ENCODE measurements around a stretch of chr1.

- PRO-cap, result no peak
- RRBS, result no CpG with 5 or more reads among the region's 4 CpGs
Measured at GRCh38 chr1:24648660-24649043, 5.5 kb downstream of the SRRM1 start.

DNA sequence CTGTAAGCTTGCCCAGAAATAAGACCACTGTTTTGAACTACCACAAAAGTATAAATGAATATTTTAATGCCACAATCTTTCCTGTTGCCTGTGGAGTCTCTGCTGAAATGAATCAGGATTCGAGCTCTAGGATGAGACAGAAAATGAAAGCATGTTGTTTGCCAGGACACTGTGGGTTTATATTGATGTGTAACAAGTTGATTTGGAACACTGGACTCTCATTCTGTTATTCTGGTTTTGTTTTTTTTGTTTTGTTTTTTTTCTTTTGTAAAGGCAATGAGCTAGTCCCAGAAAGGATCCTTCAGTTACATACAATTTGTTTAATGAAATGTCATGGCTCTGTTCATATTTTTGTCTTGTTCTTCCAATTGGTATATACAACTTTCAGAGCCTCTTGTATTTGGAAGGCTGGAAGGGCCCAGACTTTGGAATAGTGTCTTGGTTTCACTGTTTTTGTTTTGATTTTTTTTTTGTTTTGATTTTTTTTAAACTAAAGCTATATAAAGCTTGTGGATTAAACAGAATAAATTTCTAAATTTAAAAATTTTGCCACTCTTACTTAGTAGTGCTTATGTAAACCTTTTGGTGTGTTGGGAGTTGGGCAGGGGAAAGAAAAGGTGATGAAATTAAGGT is 29.7 kb downstream of the SRRM1 start:
- PRO-cap, result no peak
- RRBS, result no CpG with 5 or more reads among the region's 1 CpG

DNA sequence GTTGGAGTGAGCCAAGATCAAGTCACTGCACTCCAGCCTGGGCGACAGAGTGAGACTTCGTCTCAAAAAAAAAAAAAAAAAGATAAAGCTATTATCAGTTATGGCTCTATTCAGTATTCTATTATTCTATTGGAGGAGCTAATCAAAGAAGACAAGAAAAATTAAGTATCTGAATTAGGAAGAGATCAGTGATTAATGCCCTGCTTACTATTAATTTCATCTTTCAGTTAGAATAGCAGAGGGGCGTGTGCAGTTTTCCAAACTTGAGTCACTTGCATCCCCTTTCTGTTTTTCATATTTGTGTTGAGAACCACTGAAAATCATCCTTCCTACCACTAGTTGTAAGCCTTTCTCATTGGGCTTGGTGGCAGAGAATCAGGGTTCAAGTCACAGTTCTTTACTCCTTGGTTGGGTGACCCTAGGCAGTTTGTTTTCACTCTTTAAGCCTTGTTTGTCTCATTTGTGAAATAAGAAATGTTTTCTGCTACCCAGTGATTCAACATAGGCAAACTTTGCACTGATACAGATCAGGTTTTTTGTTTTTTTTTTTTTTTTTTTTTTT is 2.8 kb downstream of the CLIC4 start:
- PRO-cap, result no peak
- RRBS, result no CpG with 5 or more reads among the region's 3 CpGs

GRCh38 chr1:24754076-24754784 is 9.0 kb downstream of the CLIC4 start:
- PRO-cap, result no peak
- RRBS, result no CpG with 5 or more reads among the region's 6 CpGs

DNA sequence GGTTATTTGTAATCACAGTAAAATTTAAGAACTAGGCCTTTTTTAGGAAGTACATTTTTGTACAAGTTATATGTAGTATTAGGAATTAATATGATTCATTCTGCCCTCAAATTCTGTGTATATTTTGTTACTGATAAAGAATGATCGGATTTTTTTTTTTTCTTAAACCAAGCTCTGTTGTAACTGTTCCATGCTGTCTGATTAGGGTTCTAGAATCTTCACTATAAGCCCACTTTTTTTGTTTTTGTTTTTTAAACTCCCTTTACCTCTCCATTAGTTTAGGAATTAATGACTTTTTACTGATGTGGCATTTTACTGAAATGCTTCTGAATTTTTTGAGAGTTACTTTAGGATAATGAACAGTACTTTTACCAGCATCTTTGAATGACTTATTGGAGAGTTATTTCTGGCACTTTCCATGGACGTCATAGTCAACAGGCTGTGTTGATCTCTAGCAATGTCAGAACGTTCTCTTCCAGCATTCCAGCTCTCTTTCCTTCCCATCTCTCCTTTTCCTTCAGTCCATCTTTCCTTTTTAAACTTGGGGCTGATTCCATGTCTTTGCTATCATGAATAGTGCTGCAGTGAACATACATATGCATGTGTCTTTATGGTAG is 48.4 kb downstream of the CLIC4 start:
- PRO-cap, result no peak
- RRBS, result no CpG with 5 or more reads among the region's 3 CpGs

DNA sequence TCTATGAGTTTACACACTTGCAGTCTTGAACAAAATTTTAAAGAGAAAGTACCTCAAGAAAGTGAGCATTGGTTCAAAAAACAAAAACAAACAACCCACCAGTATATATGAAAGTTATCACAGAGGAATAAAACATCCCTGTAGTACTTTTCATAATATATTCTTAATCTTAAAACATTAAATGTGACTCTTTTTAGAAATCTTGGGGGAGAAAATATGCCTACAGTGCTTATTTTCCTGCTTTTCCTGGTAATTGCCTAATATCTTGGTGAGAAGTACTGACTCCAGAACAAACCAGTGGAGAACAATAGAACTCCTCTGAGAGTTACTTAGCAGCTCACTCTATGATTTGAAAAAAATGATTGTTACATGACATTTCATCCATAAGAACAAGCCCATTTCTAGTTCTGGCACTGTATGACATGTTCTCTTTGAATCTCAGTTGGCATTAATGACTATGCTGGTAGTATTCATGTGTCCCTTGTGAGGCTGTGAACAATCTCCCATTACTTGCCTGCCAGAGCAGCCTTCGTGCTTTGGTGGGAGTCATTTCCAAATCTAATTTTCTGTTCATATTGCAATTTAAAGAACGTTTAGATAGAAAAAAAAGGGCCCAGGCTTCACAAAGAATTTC is 57.9 kb downstream of the CLIC4 start:
- PRO-cap, result no peak
- RRBS, result no CpG with 5 or more reads among the region's 2 CpGs

DNA sequence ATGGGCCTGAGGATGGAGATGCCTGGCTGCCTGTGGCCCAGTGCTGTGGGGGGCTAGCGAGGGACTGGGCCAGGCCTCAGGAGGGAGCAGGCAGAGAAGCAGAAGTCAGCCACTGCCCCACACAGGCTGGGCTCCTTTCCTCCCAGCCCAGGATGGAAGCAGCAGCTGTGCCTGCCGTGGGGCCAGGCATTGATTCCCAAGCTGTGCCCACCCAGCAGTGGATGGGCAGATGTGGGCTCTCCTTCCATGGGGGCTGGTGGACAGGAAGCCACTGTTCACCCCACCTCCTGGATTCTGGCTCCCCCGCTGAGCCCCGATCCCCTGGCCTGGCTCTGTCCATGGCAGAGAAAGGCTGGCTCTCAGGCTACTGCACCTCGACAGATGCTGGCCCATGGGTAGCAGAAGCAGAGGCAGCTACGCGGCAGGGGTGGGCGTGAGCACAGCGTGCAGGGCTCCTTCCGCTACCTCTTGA is 24.6 kb downstream of the RUNX3 start:
- PRO-cap, result no peak
- RRBS, result no CpG with 5 or more reads among the region's 10 CpGs

DNA sequence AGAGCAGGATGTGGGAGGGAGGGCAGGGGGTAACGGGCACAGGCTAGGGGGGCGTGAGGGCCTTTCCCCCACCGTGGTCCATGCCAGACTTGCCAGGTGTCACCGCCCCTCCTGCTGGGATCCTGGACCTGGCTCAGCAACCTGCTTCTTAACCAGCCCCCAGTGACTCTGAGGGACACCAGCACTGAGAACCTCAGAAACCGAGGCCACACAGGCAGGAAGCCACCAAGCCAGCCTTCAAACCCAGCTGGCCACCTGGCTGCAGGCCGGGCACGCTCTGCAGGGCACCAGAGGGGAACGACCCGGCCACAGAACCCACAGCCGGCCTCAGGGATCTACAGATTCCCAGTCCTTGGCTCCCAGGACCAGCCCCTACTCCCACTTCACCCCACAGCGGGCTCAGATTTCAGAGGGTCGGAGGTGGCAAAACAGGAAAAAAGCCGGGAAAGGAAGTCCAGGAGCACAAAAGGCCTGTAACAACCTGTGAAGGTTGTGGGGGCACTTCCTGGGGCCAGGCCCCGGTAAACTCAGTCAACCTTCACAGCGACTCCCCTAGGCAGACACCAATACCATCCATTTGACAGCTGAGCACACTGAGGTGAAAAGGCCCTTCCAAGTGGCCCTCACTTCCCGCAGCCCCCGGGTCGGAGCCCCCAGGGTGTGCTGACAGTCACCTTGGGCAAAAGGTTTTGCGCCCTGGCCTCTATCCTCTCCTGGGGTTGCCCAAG is 14.2 kb downstream of the RUNX3 start:
- PRO-cap, result no peak
- RRBS, result 96% methylated on average over 5 of the region's 19 CpGs

- PRO-cap, result no peak
- RRBS, result no CpG with 5 or more reads among the region's 36 CpGs
Measured at GRCh38 chr1:24964627-24965600, 34.8 kb upstream of the RUNX3 start.

- PRO-cap, result bidirectional peak, plus-strand start at chr1:25247638, minus-strand start at chr1:25247454
- RRBS, result 2% methylated on average over 10 of the region's 44 CpGs
Measured at GRCh38 chr1:25247586-25248524, 601 bp upstream of the RSRP1 start.

GRCh38 chr1:25336618-25337489 is 1.3 kb upstream of the TMEM50A start:
- PRO-cap, result no peak
- RRBS, result no CpG with 5 or more reads among the region's 48 CpGs

DNA sequence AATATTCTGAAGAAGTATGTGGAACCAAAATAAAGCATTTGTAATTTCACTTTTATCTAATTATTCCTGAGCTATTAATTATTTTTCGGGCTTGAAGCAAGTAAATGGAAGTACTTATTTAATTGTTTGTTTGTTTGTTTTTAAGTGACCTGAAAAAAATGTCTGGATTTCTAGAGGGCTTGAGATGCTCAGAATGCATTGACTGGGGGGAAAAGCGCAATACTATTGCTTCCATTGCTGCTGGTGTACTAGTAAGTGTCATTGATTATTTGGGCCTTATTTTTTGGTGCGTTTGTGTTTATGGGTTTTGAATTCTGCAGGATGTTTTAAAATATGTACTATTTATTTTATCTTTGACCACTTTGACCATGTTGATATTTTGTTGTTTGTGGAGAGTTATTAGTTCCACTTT is 2.2 kb downstream of the TMEM50A start:
- PRO-cap, result no peak
- RRBS, result no CpG with 5 or more reads among the region's 3 CpGs

GRCh38 chr1:25361870-25362498 is 23.9 kb downstream of the TMEM50A start:
- PRO-cap, result no peak
- RRBS, result no CpG with 5 or more reads among the region's 4 CpGs

- PRO-cap, result no peak
- RRBS, result no CpG with 5 or more reads among the region's 10 CpGs
Measured at GRCh38 chr1:25398650-25398849, 22.1 kb downstream of the RHCE start.

DNA sequence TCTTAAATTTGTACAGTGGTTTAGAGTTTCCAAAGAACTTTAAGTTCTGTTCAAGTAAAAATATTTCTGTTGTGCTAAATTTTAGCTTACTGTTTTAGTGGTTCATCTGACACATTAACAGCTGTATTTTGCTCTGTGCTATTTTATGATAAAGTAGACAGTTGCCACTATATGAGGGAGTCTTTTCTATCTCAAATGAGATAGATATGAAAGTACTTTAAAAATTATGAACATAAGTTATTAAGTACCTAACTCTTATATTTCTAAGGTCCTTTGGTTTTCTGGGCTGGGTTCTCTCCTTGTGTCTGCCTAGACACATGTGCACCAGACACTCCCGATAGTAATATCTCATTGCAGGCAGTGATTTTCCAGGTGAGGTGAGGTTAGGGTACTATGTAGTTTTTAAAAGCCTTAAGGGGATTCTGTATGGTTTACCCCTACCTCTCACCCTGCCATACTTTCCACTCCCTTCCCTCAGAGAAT is 3.8 kb downstream of the MACO1 start:
- PRO-cap, result no peak
- RRBS, result no CpG with 5 or more reads among the region's 1 CpG

DNA sequence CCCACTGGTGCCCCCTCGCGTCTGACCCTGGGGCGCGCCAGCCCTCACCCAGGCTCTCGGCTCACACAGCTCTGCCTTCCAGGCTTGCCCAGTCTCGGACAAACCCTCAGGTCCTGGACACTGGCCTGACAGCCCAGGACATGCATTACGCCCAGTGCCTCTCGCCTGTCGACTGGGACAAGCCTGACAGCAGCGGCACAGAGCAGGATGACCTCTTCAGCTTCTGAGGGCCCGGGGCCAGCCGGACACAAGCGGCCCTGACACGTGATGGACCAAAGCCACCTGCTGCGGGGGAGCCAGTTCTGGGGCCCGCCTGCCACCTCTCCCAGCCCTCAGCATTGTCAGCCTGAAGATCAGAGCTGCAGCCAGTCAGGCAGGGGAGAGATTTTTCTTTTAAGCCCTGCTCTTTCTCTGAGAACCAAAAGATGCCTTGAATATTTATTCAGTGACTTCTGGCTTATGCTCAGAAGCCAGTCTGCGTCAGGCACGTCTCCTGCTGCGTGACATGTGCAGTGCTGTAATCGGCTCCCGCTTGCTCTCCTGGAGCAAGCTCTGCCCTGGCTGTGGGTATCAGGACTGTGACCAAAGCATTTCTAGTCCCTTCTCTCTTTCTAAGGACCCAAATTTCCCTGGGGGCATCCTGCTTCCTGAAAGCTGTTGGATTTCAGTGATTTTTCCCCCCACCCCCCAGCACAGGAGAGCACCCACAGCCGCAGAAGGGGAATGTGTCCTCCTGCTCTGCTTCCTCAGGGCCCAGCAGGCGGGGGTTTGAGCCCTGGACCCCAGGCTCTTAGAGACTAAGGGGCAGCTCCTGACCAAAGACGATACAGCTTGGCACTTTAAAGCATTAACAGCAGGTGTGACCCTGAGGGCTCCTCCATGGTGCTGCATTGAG is 23.6 kb downstream of the LDLRAP1 start:
- PRO-cap, result no peak
- RRBS, result no CpG with 5 or more reads among the region's 24 CpGs

- PRO-cap, result no peak
- RRBS, result no CpG with 5 or more reads among the region's 3 CpGs
Measured at GRCh38 chr1:25693878-25694363, 77.3 kb downstream of the MAN1C1 start.

DNA sequence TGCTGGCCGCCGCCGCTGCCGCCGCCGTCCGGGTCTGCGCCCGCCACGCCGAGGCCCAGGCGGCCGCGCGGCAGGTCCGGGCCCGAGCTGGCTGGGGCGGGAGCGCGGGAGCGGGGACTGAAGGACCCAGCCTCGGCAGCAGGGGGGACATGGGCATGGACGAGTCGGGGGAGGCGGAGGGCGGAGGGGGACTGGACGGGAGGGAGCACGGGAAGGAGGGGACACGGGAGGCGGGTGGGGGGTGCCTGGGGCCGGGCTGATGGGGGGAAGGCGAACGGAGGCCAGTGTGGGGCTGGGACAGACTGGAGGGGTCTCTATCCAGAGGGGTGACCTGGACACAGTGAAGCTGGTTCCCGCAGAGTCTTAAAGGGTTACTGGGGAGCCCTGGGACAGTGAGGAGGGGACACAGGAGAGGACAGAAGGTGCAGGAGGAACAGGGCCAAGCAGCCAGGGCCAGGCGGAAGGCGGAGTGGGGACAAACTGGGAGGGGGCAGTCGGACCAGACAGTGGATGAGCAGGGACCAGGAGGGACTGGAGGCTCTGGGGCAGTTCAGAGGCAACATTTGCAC is 431 bp downstream of the SELENON start:
- PRO-cap, result unidirectional peak, minus-strand start at position 119 of the sequence
- RRBS, result 2% methylated on average over 16 of the region's 37 CpGs

DNA sequence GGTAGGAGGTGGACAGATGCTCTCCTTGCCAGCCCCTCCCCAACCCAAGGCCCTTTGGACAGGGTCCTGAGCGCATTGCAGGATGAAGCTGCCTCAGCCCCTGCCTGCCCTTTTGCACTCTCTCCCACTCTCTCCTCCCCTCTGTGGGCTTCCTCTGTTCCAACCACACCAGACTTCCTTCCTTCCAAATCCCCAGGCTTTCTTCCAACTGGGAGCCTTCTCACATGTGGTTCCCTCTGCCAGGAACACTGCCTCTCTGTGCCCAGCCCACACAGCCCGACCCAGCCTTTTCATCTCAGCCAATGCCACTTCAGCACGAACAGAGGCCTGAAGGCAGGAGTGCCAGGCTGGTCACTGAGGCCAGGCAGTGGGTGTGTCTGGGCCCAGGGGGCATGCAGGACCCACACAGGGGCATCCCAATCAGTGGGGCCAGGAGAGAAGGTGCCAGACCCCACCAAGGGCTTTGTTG is 5.9 kb downstream of the SELENON start:
- PRO-cap, result no peak
- RRBS, result no CpG with 5 or more reads among the region's 3 CpGs

- PRO-cap, result no peak
- RRBS, result 99% methylated on average over 3 of the region's 12 CpGs
Measured at GRCh38 chr1:25809046-25809416, 9.0 kb downstream of the SELENON start.